Measurements from ENCODE around the gene SLC10A2.

- PRO-cap, 3 experiments, result no peak in any of the 3 experiments
- RRBS, result no CpG with 5 or more reads among the region's 8 CpGs
Measured at GRCh38 chr13:101624158-101624896, 171.9 kb downstream of the ITGBL1 start.

GRCh38 chr13:102183388-102184326, 266.9 kb upstream of the FGF14 start:
- PRO-cap, 3 experiments, result no peak in any of the 3 experiments
- RRBS, result no CpG with 5 or more reads among the region's 7 CpGs

GRCh38 chr13:102394719-102395268, 202.0 kb upstream of the TPP2 start:
- PRO-cap, 3 experiments, result peak in 1 of 3 experiments; most common plus-strand start chr13:102395055 (in 1); most common minus-strand start chr13:102394889 (in 1)
- RRBS, result 2% methylated on average over 8 of the region's 24 CpGs

- PRO-cap, 3 experiments, result no peak in any of the 3 experiments
- RRBS, result 3% methylated on average over 3 of the region's 36 CpGs
Measured at GRCh38 chr13:102400516-102401213, 196.1 kb upstream of the TPP2 start.

DNA sequence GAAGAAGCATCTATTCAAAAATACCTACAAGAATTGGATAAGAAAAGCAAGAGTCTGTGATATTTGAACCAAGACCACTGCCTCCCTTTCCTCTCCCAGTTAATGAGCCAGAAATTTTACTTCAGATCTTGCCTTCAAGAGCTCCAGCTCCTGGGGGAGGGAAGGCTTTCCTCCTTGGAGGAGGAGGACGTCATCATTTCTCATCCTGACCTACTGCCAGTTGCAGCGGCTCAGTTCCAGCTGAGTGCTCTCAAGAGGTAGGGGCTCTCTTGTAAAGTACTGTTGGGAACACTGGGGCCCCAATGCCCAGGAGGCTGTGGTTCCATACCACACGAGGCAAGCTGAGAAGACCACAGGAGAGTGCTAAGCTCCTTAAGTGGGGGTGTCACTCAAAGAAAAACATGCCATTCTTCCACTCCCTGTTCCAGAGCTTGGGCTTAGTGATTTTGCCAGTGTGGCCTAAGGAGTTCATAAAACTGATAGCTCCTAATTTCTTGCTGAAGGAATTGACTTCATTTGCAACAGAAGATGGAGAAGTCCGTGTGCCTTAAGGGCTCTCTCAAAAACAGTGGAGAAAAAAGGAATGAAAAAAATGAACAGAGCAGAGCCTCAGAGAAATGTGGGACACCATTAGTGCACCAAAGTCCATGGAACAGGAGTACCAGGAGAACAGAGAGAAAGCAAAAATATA, 36.1 kb downstream of the METTL21C start:
- PRO-cap, 3 experiments, result no peak in any of the 3 experiments
- RRBS, result no CpG with 5 or more reads among the region's 4 CpGs

- PRO-cap, 3 experiments, result no peak in any of the 3 experiments
- RRBS, result no CpG with 5 or more reads among the region's 3 CpGs
Measured at GRCh38 chr13:103066158-103066442, at the start of gene SLC10A2. SLC10A2 (minus strand) TSS chr13:103066417.

DNA sequence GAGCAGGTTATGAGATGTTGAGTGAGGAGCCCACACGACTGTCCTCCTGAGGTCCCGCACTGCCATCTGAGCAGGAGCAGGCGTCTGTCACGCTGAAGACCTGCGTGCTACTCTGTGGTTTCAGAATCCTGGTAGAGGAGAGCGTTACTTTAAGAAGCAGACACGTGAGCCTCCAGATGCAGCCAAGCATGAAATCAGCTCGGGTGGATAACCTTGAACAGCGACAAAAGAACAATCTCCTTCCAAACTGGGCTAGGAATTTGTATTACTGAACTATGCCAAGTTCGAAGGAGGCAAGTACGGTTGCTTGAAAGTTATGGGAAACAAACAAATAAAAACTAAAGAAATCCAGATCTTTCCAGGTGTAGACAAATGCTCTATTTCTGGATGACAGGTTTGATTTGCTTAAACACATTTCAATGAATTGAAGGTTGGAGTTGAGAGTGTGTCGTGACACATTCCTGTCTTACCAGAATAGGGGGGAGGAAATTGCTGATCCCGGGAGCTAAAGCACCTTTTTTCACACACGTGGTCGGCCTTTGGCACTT, 945.4 kb upstream of the SLC10A2 start:
- PRO-cap, 3 experiments, result no peak in any of the 3 experiments
- RRBS, result no CpG with 5 or more reads among the region's 15 CpGs

- PRO-cap, 3 experiments, result peak in 1 of 3 experiments; most common plus-strand start chr13:104015470 (in 1); most common minus-strand start chr13:104015309 (in 1)
- RRBS, result no CpG with 5 or more reads among the region's 9 CpGs
Measured at GRCh38 chr13:104015069-104015561, 948.9 kb upstream of the SLC10A2 start.

GRCh38 chr13:105224642-105225189, 241.1 kb upstream of the DAOA start:
- PRO-cap, 3 experiments, result no peak in any of the 3 experiments
- RRBS, result no CpG with 5 or more reads among the region's 14 CpGs

DNA sequence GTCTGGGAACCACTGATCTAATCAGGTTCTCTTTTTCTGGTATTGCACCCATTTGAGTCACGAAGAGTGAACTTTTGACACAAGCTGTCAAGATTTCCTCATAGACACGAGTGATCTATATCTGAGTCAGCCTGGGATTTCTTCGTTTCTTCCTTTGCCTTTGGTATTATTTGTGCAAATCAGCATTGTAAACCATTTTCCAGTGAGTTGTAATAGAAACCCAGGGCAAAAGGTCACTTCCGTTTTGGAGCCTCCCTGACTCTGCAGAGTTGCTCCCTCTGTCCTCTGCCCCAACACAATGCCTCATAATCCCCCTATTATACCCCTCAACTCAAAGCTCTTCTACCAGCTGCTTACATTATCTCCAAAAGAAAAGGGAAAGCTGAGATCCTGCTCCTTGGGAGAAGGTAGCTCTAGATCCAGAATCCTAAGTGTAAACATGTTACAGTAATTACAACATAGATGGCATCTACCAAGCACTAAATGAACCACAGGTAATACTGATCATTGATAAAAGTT, 454.6 kb downstream of the DAOA start:
- PRO-cap, 3 experiments, result no peak in any of the 3 experiments
- RRBS, result no CpG with 5 or more reads among the region's 4 CpGs

DNA sequence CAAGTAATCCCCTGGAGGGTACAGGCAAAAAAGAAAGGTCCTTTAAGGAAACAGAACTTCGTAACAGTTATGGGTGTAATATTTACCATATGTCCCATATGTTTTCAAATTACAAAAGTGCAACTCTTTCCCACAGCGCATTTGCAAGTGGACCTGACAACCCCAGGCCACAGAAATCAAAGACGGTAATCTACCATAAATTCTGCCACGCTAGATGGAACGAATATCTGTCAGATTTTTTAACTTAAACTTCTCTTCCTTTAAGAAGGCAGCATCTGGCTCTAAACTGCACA, 436.0 kb downstream of the EFNB2 start:
- PRO-cap, 3 experiments, result no peak in any of the 3 experiments
- RRBS, result no CpG with 5 or more reads among the region's 5 CpGs

- PRO-cap, 3 experiments, result no peak in any of the 3 experiments
- RRBS, result no CpG with 5 or more reads among the region's 13 CpGs
Measured at GRCh38 chr13:106103687-106104647, 431.5 kb downstream of the EFNB2 start.

DNA sequence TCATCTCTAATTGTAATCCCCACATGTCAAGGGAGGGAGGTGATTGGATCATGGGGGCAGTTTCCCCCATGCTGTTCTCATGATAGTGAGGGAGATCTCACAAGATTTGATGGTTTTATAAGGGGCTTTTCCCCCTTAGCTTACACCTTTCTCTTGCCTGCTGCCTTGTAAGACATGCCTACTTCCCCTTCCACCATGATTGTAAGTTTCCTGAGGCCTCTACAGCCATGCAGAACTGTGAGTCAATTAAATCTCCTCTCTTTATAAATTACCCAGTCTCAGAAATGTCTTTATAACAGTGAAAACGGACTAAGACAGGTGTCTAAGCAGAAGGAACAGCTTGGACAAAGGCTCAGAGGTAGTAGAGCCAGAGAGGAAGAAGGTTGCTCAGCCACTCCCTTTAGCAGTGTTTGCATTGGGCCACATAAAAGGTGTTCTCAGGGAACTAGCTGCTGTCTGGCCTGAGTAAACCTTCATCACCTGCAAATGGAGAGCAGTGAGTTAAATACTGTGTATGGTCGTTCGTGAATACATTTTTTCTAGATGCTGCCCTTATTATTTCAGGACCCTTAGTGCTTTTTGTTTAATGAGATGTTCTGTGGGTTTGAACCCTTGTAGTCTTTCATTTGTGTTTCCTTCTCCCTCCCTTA, 383.5 kb downstream of the EFNB2 start:
- PRO-cap, 3 experiments, result no peak in any of the 3 experiments
- RRBS, result no CpG with 5 or more reads among the region's 3 CpGs

GRCh38 chr13:106344103-106344643, 191.3 kb downstream of the EFNB2 start:
- PRO-cap, 3 experiments, result no peak in any of the 3 experiments
- RRBS, result no CpG with 5 or more reads among the region's 4 CpGs

- PRO-cap, 3 experiments, result no peak in any of the 3 experiments
- RRBS, result no CpG with 5 or more reads among the region's 4 CpGs
Measured at GRCh38 chr13:106347999-106348386, 187.5 kb downstream of the EFNB2 start.

GRCh38 chr13:106492103-106492703, 43.3 kb downstream of the EFNB2 start:
- PRO-cap, 3 experiments, result no peak in any of the 3 experiments
- RRBS, result no CpG with 5 or more reads among the region's 14 CpGs

- PRO-cap, 3 experiments, result no peak in any of the 3 experiments
- RRBS, result no CpG with 5 or more reads among the region's 4 CpGs
Measured at GRCh38 chr13:106496248-106496565, 39.3 kb downstream of the EFNB2 start.

DNA sequence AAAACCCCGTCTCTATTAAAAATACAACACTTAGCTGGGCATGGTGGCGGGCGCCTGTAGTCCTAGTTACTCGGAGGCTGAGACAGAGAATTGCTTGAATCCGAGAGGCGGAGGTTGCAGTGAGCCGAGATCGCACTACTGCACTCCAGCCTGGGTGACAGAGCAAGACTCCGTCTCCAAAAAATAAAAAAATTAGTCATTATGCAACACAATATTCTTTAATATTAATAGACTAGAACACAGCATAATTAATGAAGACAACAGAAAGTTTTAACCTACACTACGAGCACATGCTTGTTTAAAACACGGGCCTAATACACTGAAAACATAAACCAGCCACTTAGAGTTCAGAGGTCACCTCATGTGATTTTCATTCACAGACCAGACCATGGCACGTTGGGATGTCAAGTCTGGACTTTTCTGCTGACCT, 17.3 kb downstream of the EFNB2 start:
- PRO-cap, 3 experiments, result no peak in any of the 3 experiments
- RRBS, result no CpG with 5 or more reads among the region's 12 CpGs

DNA sequence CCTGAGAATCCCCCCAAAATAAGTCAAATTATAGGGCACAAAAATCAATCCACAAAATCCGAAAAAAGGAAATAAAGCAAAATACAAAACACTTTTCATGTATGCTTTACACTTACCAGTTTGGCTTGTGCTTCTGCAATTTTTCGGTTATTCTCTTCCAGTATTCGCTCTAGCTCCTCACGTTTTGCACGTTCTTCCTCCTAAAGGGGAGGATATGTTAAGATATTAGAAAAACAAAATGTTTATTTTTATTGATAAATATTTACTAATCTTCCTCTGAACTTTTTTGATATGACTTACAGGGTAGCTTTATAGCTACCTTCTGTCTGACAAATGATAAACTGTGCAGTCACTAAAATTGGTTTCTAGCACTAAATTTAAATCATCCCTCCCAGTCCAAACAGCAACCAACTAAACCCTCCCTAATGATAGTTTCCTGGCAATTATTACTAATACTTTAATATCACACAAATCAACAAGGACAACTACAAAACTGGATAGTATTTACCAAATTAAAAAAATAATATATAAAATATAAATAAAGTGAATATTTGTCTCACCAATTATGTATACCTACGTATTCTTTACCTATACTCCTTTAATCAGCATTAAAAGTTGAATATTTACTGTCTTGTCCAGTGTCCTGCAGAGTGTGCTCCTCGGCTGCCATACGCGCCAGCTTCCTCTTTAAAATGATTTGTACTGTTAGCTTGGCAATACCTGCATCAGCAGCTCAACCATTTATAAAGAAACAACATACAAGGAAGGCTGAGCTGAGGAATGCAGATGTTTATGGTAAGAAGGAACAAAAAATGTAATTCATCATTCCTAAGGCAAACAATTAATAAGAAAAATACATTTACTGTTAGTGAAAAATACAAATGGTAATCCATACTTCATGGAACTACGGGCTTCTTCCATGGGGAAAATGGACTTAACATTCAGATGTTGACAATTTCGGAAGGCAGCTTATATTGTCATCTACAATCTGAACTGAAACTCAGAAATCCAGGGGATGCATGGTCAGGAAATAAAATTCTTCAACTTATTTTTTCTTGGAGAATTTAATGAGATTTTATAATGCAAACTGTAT, 10.7 kb downstream of the ARGLU1 start:
- PRO-cap, 3 experiments, result no peak in any of the 3 experiments
- RRBS, result no CpG with 5 or more reads among the region's 11 CpGs

DNA sequence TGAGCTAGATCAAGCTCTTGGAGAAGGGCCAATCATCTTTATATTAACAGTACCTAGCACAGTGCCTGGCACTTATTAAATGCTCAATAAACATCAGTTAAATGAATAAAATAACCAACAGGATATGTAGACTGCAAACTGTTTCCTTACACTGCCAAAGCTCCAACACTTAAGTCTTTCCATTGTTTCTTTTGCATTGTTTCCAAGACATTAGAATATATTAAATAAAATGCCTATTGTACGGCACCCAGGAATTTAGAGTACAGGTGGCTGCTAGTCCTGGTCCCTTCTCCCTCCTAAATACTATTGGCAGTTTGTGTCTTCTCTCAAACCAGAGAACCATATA, 2.5 kb downstream of the ARGLU1 start:
- PRO-cap, 3 experiments, result no peak in any of the 3 experiments
- RRBS, result no CpG with 5 or more reads among the region's 1 CpG